Left cardiac atrium (tissue), 1 donor: ENCODE data around the genes EPC2, KIF5C and RND3.

- PRO-cap = no peak
Observed at GRCh38 chr2:144496609-144497859, 22.9 kb downstream of the ZEB2 start.

GRCh38 chr2:144501729-144502339 is 18.1 kb downstream of the ZEB2 start:
- PRO-cap = no peak

- PRO-cap = unidirectional peak, plus-strand start at chr2:144523021
Observed at GRCh38 chr2:144522621-144523216, 2.8 kb upstream of the ZEB2 start.

GRCh38 chr2:144529877-144530169 is 9.9 kb upstream of the ZEB2 start:
- PRO-cap = no peak

GRCh38 chr2:144663019-144663805 is 143.3 kb upstream of the ZEB2 start:
- PRO-cap = no peak

GRCh38 chr2:145022838-145023412 is 503.0 kb upstream of the ZEB2 start:
- PRO-cap = no peak

GRCh38 chr2:145692787-145693492 is 1173.0 kb upstream of the ZEB2 start:
- PRO-cap = no peak

DNA sequence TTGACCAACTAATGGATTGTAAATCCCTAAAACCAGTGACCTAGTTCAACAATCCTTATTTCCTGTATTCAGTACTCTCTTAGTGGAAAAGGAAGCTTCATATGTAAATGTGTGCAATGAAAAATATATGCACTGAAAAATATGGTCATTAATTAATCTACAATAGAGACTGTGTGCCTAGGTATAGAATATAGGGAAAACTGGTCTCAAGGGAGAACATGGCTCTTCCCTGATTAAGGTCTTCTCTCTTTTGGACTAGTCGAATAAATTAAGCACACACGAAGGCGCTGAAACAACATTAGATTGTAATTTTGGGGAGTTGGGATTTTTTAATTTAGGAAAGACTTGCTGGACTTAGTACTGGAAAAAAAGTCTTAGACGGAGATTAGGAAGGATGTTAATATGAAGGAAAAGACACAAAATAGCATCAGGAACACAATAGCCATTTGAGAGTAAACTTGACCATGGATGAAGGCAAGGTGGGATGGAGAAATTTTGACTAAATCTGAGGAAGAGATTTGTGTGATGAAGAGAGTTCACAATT is 7.6 kb downstream of the ACVR2A start:
- PRO-cap = no peak

DNA sequence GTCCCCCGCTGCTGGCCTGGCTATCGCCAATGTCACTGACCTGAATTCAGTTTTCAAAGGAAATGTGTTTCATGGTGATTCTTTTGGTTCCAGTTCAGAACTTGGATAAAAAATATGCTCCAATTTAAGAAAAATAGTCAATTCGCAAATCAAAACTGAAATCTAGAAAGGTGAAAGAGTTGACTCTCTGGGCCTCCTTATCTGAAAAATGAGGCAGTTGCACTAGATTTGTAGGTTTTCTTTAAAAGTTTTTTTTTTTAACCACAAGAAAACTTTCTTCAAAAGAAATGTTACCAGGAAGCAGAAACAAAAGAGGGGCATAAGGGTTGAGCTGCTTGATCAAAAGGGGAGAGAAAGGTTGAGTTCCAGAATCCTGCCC is 116.4 kb upstream of the EPC2 start:
- PRO-cap = no peak

GRCh38 chr2:148643736-148644848 is at the start of gene EPC2:
TSS of gene EPC2 (plus strand) at chr2:148644751.
- PRO-cap = bidirectional peak, plus-strand start at chr2:148644754, minus-strand start at chr2:148644630

DNA sequence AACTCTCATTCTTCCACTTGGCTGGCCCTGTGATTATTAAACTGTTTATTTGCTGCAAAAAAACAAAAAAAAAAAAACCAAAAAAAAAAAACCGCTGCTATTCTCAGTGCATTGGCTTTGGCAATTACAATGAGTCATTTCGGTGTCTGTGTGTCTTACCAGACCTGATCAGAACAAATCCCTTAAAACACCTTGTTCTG is 60.0 kb upstream of the KIF5C start:
- PRO-cap = no peak

GRCh38 chr2:148874797-148875392 is at the start of gene KIF5C:
TSS of gene KIF5C (plus strand) at chr2:148875227.
- PRO-cap = unidirectional peak, plus-strand start at chr2:148875227

GRCh38 chr2:149169481-149170088 is 131.1 kb downstream of the LYPD6B start:
- PRO-cap = no peak

- PRO-cap = no peak
Observed at GRCh38 chr2:149320057-149320588, 10.3 kb upstream of the LYPD6 start.

DNA sequence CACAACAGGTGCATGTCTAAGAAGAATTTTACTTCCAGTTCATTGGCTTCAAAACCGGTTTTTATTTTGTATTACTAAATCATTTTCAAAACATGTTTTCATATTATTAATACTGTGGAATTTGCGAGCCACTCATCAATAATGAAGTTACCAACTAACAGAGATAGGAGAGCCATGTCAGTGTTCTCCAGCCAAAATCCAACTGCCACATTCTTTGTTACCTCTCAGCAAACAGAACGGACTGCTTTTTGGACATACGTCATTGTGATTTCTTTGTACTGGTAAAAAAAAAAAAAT is 414.2 kb upstream of the MMADHC start:
- PRO-cap = no peak

GRCh38 chr2:150404122-150404666 is 83.3 kb downstream of the RND3 start:
- PRO-cap = no peak

GRCh38 chr2:150478917-150479543 is 8.4 kb downstream of the RND3 start:
- PRO-cap = no peak

GRCh38 chr2:150486918-150488032 is at the start of gene RND3:
TSS of gene RND3 (minus strand) at chr2:150487667.
- PRO-cap = unidirectional peak, minus-strand start at chr2:150487665

GRCh38 chr2:150541561-150542035 is 54.1 kb upstream of the RND3 start:
- PRO-cap = no peak

DNA sequence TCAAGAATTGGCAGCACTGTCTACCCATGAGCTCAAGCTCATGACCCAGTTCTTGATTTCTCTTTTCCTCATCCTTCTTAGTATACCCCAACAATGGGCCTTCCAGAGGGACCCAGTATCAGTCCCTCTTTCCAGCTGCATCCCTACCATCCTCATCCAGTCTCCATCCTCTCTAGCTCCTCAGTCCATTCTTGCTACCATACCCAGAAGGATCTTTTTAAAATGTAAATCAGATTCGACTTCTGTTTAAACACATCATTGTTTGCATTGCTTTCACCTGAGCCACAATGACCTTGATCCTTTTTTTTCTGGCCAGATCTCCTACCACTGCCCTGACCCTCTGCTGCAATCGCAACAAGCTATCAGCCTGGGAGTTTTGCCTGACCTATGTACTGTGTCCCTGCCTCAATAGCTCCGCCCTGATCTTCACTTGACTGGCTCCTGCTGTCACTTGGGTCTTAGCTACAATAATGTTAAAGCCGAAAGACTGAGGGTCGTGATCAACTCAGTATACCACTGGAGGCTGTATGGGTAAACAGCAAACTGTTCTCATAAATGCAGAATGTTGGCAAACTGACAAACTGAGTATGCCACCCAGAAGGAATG is 2.5 kb upstream of the RBM43 start:
- PRO-cap = no peak